SJSA1 (cell line): ENCODE results near the genes DDX19B and SF3B3.

DNA sequence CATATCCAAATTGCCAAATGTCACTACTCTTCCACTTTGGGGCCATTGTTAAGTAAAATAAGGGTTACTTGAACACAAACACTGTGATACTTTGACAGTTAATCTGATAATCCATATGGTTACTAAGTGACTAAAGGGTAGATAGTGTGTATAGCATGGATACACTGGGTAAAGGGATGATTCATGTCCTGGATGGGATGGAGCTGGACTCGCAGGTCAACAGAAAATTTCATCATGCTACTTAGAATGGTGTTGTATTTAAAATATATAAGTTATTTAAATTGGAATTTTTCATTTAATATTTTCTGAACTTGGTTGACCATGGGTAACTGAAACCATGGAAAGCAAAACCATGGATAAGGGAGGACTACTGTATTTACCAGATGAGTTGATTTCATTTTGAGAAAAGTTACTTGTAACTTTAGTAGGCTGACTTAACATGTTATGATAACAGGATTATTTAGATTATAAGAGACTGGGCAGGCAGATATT lies 30.0 kb downstream of the NFAT5 start:
- RAMPAGE, long total RNA: no peak

GRCh38 chr16:69710610-69711531 lies 15.5 kb downstream of the NQO1 start:
- RAMPAGE, long total RNA: no peak

- RAMPAGE, long total RNA: no peak
Observed at GRCh38 chr16:69741638-69742450, 12.9 kb downstream of the NOB1 start.

DNA sequence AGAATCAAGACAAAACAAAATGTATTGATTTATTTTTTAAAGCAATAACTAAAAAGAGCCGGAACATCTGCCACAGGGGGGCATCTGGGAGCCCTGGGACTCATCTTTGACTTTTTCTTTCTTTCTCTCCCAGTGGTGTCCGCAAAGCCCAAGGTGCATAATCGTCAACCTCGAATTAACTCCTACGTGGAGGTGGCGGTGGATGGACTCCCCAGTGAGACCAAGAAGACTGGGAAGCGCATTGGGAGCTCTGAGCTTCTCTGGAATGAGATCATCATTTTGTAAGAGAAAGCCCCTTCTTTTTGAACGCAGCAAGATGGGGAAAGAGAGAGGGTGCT lies 36.4 kb downstream of the WWP2 start:
- RAMPAGE, long total RNA: no peak

DNA sequence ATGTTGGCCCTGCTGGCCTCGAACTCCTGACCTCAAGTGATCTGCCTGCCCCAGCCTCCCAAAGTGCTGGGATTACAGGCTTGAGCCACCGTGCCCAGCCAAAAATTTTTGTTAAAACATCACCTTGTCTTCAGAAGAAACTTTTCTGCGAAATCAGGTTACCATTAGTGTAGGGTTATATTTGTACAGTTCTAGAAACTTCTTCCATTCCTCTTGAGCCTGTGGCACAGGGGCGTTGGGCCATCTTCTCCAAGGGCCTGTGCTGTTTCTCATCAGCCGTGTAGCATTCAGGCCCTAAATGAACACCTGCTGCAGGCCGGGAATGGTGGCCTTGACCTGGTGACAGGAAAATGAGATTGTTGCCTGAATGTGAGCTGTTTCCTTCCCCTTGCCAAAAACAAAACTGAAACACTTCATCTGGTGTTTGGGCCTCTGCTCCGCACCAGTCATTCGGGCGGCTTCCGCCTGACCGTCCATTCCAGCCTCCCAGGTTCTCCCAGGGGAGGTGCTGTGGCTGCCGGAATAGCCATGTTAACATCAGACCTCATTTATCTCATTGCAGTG lies 61.6 kb downstream of the WWP2 start:
- RAMPAGE, long total RNA: no peak

DNA sequence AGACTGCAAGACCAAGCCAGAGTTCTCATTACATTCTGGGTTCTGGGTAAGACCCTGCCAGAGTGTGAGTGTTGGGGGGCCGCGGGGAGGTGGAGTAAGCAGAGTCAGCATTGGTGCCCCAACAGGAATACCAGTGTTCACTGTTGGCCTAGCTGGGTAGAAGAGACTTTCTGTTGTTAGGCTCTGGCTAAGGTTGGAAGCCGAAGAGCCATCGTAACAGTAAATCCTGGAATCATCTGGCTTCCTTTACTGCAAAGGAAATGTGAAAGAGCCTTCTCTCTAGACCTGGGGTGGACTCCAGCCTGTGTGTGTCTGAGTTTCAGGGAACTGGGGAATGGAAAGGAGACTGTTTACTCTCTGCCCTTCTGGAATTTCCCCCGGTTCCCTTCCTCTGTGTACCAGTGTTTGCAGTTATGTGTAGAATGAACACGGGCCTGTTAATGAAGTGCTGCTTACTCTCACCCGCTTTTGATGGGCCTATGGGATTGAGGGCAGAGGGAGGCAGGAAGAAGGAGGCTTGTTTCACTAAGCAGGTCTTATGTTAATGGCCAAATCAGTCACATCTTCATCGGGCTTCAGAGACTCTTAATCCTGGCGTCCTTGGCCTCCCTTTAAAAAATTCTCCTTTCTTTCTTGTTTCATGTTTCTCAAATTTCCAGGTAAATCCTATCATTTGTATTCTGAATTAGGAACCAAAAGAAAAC lies 68.6 kb downstream of the WWP2 start:
- RAMPAGE, long total RNA: no peak

GRCh38 chr16:69924592-69925528 lies 26.3 kb upstream of the CLEC18A start:
- RAMPAGE, long total RNA: no peak

- RAMPAGE, long total RNA: no peak
Observed at GRCh38 chr16:70018205-70018685, 67.1 kb downstream of the CLEC18A start.

DNA sequence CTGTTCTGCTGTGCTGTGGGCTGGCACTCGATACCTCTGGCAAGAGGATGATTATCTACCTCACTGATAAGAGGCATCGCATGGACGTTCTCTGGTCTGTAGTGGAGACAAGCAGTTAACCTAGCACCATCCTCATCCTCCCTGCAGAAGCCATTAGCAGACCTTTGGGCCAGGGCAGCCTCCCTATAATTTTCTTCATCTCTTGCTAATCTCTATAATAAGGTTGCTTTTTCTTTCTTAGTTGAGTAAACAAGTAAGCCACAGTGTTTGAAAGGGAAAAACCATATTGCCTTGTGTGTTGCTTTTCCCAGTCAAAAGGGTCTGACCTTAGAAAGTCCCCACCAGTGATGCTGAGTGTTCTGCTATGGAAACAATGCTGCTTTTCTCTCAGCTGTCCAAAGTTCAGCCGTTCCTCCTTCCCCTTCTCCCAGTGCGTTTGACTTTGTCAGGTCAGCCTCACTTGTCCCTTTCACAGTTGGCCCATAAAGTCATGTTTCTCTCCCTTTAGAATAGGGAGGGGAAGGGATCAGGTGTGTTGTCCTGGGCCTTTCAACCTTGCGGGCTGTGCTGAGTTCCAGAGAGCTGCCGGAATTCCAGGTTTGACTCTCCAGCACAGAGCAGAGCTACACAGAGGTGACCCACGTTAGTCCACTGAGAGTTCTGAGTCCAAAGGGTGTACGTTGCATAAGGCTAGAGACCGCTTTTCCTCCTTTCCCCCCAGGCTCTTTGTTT lies 16.0 kb upstream of the CLEC18C start:
- RAMPAGE, long total RNA: no peak

GRCh38 chr16:70298906-70300064 lies at the start of gene DDX19B:
DDX19B (plus strand) TSS chr16:70299186.
- RAMPAGE, long total RNA: start-site peak on the plus strand at chr16:70299159-70299237, 122 and 34 reads in 2 replicates

DNA sequence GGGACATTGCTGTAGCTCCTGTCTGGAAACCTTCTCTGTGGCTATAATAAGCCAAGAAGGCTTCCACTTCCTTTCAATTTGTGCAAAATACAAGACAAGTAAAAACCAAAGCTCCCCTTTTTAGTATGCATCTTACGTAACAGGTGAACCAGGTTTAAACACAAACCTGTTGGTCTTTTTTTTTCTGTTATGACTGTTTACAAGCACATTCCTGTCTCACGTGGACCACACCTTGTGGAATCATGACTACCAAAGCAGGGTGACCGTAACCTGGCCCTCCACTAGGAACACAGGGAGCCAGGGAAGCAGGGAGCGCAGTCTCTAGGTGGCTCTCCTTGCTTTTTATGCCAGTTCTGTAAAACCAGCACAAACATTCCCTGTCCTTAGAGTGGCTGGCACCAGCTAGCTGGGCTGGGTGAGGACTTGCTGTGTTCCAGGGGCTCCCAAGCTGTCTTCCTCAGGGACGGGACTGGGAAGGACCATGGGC lies 44.0 kb downstream of the DDX19A start:
- RAMPAGE, long total RNA: no peak

GRCh38 chr16:70422231-70422868 lies 16.6 kb downstream of the ST3GAL2 start:
- RAMPAGE, long total RNA: no peak

GRCh38 chr16:70453659-70453887 lies 822 bp upstream of the FCSK start:
- RAMPAGE, long total RNA: no peak

- RAMPAGE, long total RNA: no peak
Observed at GRCh38 chr16:70460836-70461266, 6.5 kb downstream of the FCSK start.

GRCh38 chr16:70523697-70524740 lies at the start of gene SF3B3:
SF3B3 (plus strand) TSS chr16:70523816.
- RAMPAGE, long total RNA: start-site peak on the plus strand at chr16:70523815-70523855, 597 and 278 reads in 2 replicates

- RAMPAGE, long total RNA: no peak
Observed at GRCh38 chr16:70664613-70665149, 18.3 kb downstream of the IL34 start.

DNA sequence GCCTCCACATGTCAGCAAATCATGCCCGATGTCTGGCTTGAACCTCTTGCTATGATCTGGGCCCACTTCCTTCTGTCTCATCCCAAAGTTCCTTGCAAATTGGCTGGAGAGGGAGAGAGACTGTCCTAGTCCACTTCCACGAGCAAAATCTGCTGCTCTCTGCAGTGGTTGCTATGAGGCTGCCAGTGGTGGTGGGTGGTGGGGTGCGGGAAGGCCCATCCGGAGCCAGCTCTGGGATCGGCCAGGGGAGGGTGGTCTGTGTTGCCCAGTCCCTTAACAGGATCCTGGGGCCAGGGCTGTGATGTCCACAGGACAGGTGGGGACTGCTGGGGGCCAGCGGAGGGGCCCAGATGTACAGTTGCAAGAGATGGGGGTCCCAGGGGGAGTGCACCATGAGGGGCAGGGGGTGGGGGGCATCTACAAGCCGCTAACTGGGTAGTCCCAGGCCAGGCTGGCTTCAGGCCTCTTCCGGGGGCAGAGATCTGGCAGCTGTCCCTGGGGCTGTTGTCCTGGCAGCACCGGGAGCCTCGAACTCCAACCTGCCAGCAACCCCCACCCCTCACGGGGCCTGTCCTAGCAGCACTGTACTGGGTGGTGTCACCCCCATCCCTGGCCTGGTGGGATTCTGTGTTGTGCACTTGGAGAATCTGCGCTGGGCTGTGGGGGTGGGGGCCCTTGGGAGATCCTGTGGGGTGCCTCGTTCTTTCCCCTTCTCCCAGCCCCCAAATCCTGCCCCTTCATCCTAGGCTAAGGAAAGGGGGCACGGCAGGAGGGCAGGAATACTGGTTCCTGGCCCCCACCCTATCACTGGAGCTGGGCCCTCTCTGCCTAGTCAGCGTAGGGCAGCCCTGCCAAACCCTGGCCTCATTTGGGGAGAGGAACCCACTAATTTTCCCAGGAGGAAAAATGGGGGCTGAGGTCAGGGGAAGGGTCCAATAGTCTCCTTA lies 1.6 kb downstream of the MTSS2 start:
- RAMPAGE, long total RNA: no peak

GRCh38 chr16:70692303-70693067 lies 6.6 kb upstream of the MTSS2 start:
- RAMPAGE, long total RNA: no peak

DNA sequence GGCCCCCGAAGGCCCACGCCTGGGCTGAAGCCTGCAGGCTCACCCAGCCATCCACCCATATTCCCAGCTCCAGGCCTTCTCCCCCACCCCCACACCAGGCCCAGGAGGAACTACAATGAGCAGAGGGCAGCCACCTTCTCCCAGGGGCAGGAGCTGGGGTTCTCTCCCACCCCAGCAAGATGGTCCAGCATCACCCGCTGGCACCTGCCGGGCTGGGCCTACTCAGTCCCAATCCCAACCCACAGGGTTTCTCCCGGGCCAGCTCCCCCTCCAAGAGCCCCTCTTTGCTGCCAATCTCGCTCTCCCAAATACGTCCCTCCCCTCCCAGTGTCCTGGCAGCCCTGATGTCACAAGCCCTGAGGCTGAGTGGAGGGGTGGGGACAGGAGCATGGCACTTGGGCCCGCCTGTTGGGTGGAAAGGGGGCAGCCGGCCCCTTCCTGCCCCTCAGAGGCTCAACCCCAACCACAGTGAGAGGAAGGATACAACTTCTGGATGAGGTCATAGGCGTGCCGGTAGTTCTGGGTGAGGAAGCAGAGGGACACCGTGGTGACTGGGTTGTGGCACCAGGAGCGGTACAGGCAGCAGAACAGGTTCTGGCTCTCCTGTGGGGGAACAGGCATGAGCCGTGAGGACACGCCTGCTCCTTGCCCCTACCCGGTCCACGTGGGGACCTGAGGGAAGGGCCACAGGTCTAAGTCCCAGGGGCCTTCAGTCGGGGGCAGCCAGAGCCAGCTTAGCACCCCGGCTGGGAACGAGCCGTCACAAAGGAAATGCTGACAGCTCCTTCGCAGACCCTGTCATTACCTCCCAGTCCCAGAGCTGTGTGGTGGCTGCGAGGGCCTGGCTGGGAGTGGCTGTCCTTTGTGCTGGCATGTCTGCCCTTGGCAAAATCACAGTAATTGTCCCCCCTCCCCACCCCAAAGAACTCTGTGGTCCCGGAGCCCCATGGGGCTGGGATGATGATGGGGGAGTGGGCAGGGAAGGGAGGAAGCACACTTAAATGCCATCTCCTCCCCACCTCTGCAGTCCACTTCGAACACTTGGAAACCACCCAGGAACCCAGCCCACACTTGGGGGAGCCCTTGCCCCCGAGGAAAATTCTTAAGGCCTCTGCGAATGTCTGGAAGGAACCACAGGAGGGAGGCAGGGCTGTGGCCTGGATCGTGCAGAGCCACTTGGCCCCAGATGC lies 11.2 kb upstream of the MTSS2 start:
- RAMPAGE, long total RNA: no peak

- RAMPAGE, long total RNA: no peak
Observed at GRCh38 chr16:70738384-70739105, 52.7 kb upstream of the MTSS2 start.